ENCODE results near the gene ZNHIT1.

- PRO-cap = no peak
These were observed 684 bp downstream of the AP1S1 start for GRCh38 chr7:101154860-101155459.

- PRO-cap = no peak
These were observed 4.4 kb downstream of the VGF start for GRCh38 chr7:101161027-101161349.

DNA sequence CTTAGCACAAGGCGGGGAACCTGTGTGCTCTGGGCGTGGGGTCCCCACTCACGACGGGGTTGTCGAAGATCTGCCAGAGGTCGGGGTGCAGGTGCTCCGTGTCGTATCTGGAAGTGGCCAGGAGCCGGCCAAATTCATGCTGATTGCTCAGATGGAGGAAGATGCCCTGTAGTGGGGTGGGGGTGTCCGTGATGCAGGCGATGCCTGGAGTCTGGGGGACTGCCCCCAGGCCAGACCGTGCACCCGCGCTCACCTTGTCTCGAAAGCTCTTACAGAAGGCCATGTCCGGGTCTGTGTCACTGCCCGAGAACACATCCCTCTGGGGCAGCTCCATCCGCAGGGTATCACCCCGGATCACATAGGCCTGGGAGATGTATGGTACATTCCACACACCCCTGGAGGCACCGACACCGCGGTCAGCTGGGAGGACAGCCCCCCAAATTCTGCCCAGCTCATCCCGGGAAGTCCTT, 7.1 kb downstream of the PLOD3 start:
- PRO-cap = no peak

- PRO-cap = bidirectional peak, plus-strand start at chr7:101218181, minus-strand start at chr7:101218003
These were observed at the start of gene ZNHIT1 for GRCh38 chr7:101217860-101218816. Gene ZNHIT1, plus strand, starts transcription at chr7:101218165.

DNA sequence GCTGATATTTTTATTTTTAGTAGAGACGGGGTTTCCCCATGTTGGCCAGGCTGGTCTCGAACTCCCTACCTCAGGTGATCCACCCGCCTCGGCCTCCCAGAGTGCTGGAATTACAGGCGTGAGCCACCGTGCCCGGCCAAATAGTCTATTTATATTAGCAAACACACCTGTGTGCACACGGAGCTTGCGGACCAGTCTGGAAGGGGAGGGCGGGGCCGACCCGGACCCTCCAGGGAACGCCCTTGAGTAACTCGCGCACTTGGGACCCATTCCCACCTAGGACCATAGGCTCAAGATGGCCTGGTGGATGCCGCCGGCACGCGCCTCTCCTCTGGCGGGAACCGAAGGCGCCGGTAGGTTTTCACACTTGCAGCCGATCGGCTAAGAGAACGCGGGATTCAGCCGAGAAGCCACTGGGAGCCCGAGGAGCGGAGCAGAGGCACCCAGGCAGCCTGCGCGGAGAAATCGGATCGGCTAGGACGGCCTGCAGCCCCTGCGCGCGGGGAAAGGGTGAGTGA, 19.0 kb downstream of the IFT22 start:
- PRO-cap = no peak

- PRO-cap = no peak
These were observed 30.7 kb downstream of the MYL10 start for GRCh38 chr7:101598197-101598915.

DNA sequence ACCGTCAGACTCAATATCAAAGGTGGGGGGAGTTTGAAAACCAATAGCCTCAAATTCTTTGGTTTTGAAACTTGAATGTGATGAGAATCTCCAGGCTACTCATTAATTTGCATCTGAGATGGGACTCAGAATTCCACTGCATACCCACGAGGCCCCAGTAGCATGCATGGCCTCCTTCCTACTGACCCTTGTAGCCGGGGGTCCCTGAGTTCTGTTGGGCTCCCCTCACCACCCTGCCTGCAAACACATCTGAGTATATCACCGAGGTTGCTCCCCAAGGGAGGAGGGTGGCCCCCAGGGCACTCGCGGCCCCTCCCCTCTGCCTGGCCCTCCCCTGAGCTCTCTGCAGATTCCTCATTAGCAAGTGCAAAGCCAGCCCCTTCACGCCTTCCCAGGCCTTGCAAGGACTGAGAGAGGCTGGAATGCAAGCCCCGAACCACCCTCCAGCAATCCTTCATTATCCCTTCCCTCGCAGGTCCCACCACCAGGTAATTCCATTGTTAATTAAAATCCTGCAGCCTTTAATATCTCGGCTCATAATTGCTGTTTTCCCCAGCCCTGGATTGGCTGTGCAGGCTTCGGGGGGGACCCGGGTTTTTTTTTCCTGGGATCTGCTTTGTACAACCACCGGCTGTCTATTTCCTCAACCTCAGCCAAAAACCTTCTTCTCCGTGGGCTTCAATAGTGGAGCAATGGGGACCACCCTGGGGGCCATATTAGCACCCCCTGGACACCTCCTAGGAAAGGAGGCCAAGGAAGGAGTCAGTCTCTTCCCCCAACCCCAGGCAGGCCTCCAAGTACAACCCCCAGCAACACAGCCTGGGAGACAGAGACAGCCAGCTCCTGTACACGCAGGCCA, 35.4 kb upstream of the MYL10 start:
- PRO-cap = no peak

DNA sequence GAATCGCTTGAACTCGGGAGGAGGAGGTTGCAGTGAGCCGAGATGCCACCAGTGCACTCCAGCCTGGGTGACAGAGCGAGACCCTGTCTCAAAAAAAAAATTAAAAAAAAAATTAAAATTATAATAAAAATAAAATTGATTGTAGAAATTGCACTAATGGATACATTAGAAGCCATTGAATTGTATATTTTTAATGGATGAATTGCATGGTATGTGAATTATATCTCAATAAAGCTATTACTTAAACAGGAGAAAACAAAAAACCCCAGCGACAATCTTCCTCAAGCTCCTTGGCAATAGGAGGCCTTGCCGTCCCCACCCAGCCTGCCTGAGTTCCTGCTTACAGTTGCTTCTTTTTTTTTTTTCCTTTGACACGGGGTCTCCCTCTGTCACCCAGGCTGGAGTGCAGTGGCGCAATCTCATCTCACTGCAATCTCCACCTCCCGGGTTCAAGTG, 88.7 kb upstream of the CUX1 start:
- PRO-cap = no peak

DNA sequence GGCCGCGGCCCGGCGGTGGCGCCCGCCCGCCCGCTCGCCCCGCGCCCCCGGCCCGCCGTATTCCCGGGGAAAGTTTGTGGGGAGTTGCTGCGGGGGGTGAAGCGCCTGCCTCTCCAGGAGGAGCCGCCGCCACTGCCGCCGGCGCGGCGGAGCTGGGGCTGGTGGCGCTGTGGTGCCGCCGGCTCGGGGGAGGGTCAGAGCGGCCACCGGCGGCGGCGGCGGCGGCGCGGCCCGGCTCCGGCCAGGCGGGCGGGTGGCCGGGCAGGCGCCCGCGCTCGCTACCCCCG, 933 bp upstream of the CUX1 start:
- PRO-cap = bidirectional peak, plus-strand start outside the sequence, minus-strand start at position 134 of the sequence

DNA sequence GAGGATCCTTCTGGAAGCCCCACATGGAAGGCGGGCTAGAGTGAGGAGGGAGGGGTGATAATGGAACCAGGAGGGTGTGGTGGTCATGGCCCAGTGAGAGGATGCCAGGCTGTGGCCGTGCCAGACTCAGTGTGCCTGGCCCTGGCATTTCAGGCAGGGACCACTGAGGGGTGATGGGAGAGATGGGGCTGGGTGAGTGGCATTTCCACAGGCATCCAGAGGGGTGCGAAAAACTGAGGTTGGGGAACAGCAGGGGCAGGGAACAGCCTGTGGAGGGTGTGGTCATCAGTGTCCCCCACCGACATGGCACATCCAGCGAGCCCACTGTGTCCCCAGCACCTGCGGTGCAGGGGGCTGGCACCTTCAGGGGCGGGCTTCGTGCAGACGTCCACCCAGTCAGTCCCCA, 14.7 kb downstream of the CUX1 start:
- PRO-cap = no peak

DNA sequence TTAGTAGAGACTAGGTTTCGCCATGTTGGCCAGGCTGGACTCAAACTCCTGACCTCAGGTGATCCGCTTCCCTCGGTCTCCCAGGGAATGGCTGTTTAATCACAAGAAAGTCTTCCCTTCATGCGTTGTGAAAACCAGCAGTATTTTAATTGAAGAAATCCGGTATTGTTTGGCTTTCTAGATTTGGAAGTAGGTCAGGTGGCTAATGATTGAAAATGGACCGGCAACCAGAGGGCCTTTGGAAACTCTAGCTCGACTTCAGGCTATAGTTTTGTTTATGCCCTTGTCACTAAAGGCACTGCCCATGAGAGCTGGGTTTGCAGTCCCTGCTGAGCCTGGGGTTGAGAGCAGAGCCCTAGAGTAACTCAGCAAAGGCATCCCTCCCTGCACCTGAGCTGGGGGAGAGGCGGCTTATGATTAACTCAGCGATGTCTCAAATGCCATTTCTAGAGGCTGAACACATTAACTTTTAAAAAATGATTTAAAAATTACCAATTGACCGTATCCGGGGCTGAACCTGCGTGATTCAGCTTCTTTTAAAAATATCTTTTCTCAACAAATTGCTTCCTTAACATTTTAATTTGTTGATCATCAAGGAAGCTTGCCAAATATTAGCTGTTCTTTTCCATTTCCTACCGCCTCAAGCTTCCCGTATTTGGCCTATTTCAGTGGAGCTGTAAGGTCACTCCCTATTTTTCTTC, 41.6 kb downstream of the CUX1 start:
- PRO-cap = no peak

DNA sequence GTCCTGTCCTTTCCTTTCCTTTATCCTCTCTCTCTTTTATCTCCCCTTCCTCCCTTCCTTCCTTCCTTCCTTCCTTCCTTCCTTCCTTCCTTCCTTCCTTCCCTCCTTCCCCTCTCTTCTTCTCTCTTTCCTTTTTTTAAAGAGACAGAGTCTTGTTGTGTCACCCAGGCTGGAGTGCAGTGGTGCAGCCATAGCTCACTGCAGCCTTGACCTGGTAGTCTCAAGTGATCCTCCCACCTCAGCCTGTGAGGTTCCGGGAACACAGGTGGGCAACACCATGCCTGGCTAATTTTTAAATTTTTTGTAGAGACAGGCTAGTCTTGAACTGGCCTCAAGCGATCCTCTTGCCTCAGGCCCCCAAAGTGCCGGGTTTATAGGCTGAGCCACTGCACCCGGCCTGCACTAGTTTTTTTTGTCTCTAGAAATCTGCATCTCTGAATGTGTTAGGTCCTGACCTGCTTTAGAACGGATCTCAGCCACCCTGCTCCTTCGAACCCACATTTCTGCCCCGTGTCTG, 43.3 kb downstream of the CUX1 start:
- PRO-cap = no peak

GRCh38 chr7:101873807-101875010, 56.8 kb downstream of the CUX1 start:
- PRO-cap = no peak

- PRO-cap = no peak
These were observed 68.3 kb downstream of the CUX1 start for GRCh38 chr7:101885658-101886144.

- PRO-cap = no peak
These were observed 74.7 kb downstream of the CUX1 start for GRCh38 chr7:101891815-101892771.

DNA sequence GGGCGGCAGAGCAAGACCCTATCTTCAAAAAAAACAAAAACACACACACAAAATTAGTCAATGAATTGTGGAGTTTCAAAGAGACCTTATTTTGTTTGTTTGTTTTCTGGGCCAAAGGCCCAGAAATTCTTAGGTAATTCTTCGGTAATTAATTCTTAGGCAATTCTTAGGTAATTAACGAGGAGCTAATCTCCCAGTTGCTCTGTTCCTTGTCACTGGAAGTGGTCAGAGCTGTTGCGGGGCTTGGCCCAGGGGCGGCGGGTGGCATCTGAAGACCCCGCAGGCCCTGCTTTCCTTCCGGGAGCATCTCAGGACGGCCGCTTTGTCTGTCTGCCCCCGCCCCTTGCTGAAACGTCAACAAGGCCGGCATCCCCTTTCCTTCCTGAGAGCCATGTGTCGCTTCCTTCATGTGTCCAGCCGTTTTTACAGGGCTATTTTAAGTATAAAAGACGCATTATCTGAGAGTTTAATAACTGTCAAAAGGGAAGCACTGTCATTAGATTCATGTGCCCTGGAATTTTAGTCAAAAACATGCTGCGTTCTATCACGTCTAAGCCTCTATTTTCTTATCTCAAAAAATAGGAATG, 110.3 kb downstream of the CUX1 start:
- PRO-cap = no peak

DNA sequence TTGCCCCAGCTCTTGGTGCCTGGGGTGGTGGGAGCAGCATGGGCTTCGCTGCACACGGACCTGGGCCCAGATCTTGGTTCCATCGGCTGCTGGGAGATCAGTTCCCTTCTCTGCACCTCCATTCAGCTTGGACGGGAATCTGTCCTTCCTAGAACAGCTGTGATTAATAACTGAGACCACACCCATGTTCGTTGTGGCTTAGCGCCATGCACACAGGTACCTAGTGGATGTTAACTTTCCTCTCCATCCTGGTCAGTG, 125.3 kb downstream of the CUX1 start:
- PRO-cap = no peak

- PRO-cap = no peak
These were observed 191.1 kb upstream of the SH2B2 start for GRCh38 chr7:102095528-102096055.

DNA sequence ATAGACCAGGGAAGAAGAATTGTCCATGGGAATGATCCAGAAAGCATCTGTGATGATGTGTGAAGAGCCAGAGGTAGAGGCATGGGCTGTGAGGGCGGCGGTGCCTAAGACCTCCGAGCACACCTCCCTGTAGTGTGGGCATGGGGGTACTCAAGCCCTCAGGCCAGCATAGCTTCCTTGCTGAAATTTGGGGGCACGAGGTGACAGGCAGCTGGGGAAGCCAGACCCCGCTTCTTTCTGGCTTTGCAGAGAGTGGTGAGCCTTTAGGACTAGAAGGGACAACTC, 187.7 kb upstream of the SH2B2 start:
- PRO-cap = no peak

DNA sequence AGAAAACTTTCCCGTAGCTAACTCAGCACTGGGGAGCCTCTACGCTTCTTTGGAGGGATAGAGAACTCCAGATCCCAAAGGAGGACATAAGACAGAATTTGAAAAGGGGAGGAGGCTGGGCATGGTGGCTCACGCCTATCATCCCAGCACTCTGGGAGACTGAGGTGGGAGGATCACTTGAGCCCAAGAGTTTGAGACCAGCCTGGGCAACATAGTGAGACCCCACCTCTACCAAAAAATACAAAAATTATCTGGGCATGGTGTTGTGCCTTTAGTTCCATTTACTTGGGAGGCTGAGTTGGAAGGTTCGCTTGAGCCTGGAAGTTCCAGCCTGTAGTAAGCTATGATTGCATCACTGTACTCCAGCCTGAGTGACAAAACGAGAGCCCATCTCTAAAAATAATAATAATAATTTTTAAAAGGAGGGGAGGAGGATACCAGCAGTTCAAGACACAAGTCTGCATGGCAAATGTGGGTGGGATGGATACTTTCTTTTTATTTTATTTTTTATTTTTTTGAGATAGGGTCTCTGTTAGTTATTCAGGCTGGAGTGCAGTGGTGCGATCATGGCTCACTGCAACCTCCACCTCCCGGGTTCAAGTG, 165.9 kb upstream of the SH2B2 start:
- PRO-cap = no peak